Choroid plexus epithelial cell (primary cell): Measurements from ENCODE around the gene PTPN23.

GRCh38 chr3:46917625-46918518 is 40.4 kb downstream of the PTH1R start:
- RRBS: no CpG with 5 or more reads among the region's 5 CpGs

- RRBS: no CpG with 5 or more reads among the region's 22 CpGs
These were observed 49.4 kb downstream of the CCDC12 start for GRCh38 chr3:46926745-46927918.

DNA sequence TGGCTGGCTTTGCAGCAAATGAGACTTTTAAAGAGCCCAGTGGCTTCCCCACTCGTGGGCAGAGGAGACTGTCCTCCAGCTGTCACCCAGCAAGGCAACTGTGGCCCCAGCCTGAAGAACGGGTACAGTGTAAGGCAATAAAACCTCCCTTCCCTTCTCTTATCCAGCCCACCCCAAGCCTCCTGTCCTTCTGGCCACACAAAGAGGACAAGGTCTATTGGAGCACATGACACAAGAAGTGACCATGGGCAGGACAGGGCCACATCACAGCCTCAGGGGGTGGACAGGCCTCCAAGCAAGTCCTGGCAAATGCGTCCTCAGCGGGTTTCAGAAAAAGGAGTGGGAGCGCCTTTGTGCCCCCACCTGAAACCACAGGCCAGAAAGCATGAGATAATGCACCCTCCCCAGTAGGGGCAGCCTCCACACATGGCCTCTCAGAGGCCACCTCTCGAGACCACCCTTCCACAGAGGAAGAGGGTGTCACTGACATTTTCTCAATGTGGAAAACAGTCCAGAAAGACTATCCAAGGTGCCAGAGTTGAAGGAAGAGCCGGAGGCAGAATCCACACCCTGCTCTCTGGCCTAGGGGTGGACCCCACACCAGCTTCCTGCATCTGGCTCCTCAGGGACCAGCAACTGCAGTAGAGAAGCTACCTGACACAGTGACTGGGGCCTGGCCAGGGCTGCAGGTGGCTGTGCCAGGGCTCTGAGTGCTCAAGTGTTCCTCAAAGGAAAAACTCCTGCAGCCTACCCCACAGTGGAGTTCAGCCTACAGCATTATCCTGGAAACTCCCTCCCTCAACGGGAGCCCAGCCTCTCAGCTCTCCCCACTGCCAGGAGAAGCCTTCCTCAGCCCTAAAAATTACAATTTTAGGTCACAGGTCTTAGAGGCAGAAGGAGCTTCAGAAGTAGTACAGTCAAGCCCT is 43.9 kb downstream of the CCDC12 start:
- RRBS: no CpG with 5 or more reads among the region's 8 CpGs

GRCh38 chr3:46955686-46956534 is 20.6 kb downstream of the CCDC12 start:
- RRBS: no CpG with 5 or more reads among the region's 7 CpGs

- RRBS: no CpG with 5 or more reads among the region's 32 CpGs
These were observed 16.1 kb downstream of the NBEAL2 start for GRCh38 chr3:46995261-46996226.

- RRBS: no CpG with 5 or more reads among the region's 23 CpGs
These were observed 21.5 kb downstream of the NBEAL2 start for GRCh38 chr3:47000810-47001605.

- RRBS: no CpG with 5 or more reads among the region's 8 CpGs
These were observed 27.0 kb downstream of the NBEAL2 start for GRCh38 chr3:47006255-47007098.

DNA sequence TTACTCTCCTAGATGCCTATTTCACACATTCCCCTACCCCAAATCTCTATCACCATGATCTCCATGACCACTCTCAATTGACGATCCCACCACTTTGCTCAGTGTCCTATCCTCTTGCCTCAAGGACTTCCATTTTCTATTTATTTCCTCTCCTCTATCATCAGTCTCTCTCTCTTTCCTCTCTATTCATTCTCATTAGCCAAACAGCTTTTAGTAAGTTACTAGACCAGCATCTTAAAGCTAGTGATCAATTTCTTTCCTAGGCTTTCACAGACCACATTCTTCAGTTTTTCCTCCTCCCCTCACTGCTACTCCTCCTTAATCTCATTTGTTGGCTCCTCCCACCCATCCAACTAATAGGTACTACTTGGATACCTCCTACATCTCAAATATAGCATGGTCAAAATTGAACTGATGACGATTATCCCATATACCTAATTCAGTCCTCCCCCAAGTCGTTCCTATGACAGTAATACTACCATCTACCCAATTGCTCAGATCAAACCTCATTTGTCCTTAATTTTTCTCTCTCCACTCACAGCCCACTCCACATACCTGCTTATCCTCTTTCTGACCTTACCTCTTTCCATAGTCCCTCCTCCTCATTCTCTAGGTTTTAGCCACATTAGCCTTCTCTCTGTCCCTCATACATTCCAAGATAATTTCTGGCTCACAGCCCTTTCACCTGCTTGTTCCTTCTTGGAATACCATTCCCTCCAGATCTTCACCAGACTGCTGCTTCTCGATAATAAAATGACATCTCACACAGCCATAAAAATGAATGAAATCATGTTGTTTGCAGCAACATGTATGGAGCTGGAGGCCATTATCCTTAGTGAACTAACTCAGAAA is 28.0 kb downstream of the SETD2 start:
- RRBS: no CpG with 5 or more reads among the region's 4 CpGs

- RRBS: no CpG with 5 or more reads among the region's 6 CpGs
These were observed 24.5 kb downstream of the SETD2 start for GRCh38 chr3:47139259-47140008.

- RRBS: 4% methylated on average over 12 of the region's 67 CpGs
These were observed at the start of gene PTPN23 for GRCh38 chr3:47380480-47381328. TSS of gene PTPN23 (plus strand) at chr3:47381021.

GRCh38 chr3:47850369-47851261 is 47.7 kb downstream of the DHX30 start:
- RRBS: no CpG with 5 or more reads among the region's 16 CpGs

DNA sequence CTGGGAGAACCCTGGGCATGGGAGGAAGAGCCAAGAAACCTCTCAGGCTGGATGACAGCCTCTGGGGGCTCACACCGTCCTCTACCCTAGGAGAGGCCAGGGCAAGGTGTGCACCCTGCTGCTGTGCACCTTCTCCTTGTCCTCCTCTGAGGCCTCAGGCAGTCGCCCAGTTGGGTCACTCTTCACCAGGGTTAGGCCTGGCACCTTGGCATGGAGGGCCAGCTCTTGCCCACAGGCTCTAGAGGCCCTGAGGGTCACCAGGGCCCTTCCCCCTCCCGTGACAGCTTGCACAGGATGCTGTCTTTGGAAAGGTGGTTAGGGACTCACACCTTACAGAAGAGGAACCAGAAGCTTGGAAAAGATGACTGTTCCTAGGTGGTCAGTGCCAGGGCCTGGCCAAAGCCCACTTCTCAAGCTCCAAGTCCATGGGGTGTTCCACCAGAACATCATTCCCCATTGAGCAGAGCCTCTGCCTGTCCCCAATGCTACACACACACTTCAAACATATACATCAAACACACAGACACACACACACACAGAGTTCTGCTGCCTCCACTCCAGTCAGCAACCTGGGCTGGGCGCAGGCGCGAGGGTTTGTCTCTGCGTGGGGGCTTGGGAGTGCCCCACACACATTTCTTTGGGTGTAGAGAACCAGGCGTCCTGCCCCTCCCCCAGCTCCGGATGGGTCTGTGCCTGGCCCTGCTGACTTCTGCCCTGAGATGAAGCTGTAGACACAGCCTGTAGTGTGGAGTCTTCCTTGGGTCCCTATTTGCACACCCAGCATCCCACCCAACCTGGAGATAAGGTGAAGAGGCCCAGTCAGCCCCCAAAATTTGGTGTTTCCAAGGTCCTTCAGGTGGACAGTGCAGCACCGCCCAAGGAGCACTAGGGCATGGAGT is 26.5 kb downstream of the FBXW12 start:
- RRBS: no CpG with 5 or more reads among the region's 10 CpGs

DNA sequence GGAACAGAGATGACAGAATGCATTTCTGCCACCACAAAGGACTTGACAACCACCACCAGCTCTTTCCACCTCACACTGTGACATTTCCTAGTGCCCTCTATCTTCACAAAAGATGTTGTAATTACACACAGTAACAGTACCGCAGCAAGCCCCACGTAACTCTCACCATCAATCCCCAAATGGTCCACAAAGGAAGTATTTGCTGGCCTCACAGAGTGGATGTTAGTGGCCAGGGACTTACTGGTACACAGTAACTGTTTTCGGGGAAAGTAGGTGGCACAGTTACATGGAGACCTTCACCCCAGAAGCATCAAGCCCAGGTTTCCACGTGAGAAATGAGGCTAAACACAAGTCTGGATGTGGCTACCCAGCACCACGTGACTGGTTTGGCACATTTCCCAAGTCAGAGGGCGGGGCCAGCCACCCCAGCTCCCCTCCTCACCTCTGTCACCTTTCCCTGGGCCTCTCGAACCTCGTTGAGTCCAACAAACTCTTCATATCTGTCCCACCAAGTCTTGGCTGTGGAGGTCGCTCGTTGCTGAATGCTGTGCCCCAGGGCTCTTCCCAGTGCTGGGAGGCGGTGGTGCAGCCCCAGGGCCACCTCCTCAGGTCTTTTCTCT is 4.6 kb upstream of the PLXNB1 start:
- RRBS: no CpG with 5 or more reads among the region's 11 CpGs

DNA sequence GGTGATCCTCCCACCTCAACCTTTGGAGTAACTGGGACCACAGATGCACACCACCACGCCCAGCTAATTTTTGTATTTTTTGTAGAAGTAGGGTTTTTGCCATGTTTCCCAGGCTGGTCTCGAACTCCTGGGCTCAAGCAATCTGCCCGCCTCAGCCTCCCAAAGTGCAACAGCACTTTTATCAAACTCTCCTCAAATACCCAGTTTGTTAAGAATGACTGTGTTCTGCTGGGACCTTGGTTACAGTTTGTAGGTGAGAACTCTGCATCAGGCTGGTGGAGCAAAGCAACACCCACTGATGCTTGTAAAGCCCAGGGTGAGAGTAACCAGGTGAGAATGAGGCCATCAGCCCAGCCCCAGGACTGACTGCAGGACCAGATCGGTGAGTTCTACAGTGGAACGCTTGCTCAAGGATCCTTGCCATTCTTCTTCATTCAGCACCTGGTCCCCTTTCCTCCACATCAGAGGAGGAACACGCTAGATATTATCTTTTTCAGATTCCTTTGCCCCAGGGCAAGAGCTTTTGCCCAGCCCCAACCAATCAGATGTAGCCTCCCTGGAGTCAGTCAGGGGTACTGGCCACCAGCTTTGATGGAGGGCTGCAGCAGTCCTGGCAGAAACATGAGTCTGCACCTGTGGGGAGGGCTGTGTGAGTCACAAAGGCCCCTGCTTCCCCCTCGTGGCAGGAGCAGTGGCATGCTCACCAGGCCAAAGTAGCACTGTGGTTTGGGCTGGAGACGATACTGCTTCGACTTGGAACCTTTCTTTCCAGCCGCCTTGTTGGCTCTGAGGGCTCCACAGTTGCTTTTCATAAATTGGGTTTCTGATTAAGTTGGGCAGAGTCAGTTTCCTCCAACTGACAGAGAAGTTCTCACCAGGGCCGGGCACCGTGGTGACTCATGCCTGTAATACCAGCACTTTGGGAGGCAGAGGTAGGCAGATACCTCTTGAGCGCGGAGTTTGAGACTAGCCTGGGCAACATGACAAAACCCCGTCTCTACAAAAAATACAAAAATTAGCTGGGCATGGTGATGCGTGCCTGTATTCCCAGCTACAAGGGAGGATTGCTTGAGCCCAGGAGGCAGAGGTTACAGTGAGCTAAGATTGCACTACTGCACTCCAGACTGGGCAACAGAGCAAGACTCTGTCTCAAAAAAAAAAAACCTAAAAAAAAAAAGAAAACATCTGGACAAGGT is 3.5 kb upstream of the SHISA5 start:
- RRBS: no CpG with 5 or more reads among the region's 16 CpGs

DNA sequence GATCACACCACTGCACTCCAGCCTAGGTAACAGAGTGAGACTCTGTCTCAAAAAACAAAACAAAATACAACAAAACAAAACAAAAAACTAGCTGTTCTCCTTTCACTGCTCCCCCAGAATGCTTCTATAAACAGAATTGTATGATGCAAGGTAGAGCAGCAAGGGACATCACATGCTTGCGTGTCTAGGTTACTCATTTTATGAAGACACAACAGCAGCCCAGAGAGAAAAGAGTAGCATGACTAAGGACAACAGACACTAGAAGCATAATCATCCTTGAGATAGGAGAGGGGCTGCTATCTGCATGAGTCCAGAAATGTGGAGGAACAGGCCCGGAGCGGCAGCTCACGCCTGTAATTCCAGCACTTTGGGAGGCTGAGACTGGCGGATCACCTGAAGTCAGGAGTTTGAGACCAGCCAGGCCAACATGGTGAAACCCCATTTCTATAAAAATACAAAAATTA is 25.2 kb upstream of the IP6K2 start:
- RRBS: no CpG with 5 or more reads among the region's 5 CpGs

DNA sequence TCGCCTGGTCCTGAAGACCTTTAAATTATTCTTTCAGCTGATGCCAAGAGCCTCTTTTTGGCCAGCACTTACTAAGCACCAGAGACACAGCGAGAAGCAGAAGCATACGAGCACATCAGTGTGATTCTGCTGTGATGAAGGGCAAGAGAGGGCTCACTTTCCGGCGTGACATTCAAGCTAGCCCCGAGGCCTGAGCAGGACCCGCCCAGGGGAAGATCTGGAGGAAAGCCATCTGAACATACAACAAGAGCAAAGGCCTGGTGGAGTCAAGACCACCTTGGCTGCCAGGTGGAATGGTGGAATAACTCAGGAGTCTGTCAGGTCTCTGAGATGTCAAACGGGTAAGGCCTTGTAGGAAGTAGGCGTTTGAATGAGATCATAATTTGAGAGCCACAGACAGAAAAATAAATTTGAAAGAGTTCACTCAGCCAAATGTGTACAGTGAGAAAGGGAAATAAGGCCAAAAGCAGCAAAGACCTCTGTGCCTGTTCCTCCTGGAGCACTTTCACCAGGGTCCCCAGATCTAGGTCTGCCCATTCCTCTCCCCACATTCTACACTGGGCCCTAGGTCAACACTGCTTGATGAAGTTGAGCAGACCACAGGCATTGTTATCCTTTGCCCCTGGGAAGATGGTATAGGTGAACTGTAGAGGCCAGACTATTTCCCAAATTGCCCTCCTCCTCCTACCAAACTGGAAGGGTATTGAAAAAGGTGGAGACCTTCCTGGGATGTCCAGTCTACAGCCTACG is 569 bp upstream of the PRKAR2A start:
- RRBS: no CpG with 5 or more reads among the region's 10 CpGs

- RRBS: under 1% methylated on average over 4 of the region's 20 CpGs
These were observed 464 bp upstream of the ARIH2 start for GRCh38 chr3:48918192-48918564.

DNA sequence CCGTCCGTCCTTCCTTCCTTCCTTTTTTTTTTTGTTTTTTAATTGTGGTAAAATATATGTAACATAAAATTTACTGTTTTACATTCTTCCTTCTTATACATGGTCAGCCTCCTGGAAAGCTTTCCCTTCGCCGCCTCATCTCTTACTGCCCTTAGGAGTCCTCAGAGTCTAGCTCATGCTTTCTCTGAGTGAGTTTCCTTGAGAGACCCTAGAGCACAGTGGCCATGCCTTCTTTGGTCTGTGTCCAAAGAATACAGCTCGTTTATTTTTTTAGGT is 10.6 kb downstream of the ARIH2 start:
- RRBS: no CpG with 5 or more reads among the region's 5 CpGs

DNA sequence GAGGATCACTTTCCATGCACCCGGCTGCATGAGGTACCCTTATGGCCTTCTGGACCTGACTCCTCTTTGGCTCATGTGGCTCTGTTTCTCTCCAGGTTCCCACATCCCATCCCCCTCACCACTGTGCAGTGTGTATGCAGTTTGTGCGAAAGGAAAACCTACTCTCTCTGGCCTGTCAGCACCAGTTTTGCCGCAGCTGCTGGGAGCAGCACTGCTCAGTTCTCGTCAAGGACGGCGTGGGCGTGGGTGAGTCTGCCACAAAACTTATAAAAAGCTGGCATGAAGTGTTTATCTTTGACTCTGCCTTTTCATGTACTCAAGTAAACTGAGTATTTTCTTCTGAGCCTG is 23.0 kb upstream of the P4HTM start:
- RRBS: no CpG with 5 or more reads among the region's 7 CpGs

- RRBS: no CpG with 5 or more reads among the region's 10 CpGs
These were observed 2.4 kb downstream of the DALRD3 start for GRCh38 chr3:49015682-49016753.